Measurements from ENCODE around the genes MAP1B and BTF3.

DNA sequence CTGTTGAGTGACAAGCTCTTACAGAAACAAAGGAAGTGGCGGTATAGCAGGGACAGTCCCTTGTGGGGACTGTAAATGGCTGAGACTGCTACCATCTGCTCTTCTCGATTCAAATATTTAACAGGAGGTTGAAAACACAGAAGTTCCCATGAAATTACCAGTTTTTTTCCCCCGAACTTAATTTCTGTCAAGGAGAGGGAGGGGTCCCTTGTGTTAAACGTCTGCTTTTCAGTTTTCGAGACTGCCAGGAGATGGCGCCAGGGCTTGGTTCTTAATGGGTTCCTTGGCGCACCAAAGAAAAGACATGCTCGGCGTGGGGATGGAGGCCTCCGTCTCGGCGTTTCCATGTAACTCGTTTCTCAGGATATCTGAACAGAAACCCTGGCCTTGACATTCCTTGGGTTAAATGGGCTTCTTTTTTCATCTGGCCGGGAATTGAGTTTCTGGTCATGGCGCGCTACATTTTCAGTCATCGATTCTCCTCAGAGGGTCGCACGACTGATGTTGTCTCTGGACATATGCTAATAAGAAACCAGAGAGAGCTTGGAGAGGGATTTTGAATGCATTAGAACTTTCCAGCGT, 63.9 kb downstream of the CARTPT start:
- RRBS = no CpG with 5 or more reads among the region's 20 CpGs

DNA sequence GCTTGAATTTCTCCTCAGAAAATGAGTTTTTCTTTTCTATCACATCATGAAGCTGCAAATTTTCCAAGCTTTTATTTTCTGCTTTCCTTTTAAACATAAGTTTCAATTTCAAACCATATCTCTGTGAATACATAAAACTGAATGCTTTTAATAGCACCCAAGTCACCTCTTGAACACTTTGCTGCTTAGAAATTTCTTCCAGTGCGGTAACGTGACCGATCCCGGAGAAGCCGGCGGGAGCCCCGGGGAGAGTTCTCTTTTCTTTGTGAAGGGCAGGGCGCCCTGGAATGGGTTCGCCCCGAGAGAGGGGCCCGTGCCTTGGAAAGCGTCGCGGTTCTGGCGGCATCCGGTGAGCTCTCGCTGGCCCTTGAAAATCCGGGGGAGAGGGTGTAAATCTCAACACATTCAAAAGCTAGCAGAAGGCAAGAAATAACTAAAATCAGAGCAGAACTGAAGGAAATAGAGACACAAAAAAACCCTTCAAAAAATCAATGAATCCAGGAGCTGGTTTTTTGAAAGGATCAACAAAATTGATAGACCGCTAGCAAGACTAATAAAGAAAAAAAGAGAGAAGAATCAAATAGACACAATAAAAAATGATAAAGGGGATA, 131.7 kb downstream of the CARTPT start:
- RRBS = 48% methylated on average over 5 of the region's 19 CpGs

- RRBS = no CpG with 5 or more reads among the region's 11 CpGs
Measured at GRCh38 chr5:71932453-71933453, 174.5 kb upstream of the MAP1B start.

- RRBS = 3% methylated on average over 15 of the region's 95 CpGs
Measured at GRCh38 chr5:72106729-72107895, at the start of gene MAP1B. TSS of gene MAP1B (plus strand) at chr5:72107475.

DNA sequence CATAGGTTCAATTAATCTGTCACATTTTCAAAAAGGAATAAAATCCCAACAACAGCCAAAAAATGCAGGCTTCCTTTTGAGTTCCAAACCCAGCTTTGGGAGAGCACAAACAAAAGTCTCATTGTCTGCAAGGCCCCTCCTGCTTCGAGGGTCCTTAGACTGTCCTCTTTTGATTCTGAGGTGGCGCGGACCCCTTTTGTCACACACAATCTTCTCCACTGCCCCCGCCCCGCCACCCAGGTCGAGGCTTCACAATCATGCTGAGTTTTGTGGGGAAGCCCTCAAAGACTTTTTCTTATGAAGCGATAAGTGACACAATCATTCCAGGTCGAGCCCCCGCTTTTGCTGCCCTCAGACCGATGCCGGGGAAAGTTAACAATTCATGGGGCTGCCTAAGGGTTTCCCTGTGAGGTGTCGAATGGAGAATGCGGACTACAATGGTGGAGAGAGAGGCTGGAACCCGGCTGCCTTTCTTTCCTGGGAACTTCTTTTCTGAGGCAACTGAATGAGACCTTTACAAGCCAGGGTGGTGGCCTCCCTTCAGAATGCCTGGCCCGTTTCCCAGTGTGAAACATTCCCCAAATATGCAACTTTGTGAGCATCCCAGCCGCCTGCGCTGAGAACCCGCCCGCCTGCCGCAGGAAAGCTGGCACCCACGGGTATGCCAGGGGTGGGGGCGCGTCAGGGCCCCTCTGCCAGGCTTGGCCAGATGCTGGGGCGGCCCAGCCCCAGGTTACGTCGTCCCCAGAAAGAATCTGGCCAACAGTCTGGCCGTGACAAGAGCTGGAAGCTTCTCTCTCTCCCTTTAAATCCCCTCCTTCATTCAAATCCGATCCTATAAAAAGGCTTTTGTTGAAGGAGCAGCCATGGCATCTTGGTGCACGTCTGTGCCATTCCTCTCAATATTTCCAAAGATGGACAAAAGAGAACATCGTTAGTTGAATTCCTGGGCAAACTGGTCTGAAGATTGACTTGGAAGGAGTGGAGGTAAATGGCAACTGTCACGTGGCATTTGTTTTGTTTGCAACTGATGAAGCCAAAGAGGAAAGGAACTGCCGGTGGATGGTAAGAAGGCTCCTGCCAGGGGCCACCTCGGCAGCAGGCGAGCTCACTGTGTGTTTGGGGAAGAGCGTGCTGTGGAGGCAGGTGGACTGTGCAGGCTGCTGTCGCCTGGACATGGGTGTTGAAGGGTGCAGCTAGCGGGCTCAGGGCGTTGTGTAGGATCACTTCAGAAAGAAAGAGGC, 72.1 kb downstream of the MAP1B start:
- RRBS = 8% methylated on average over 3 of the region's 38 CpGs

GRCh38 chr5:72463931-72464322, 43.3 kb downstream of the ZNF366 start:
- RRBS = no CpG with 5 or more reads among the region's 6 CpGs

GRCh38 chr5:72499597-72500344, 7.4 kb downstream of the ZNF366 start:
- RRBS = no CpG with 5 or more reads among the region's 17 CpGs

DNA sequence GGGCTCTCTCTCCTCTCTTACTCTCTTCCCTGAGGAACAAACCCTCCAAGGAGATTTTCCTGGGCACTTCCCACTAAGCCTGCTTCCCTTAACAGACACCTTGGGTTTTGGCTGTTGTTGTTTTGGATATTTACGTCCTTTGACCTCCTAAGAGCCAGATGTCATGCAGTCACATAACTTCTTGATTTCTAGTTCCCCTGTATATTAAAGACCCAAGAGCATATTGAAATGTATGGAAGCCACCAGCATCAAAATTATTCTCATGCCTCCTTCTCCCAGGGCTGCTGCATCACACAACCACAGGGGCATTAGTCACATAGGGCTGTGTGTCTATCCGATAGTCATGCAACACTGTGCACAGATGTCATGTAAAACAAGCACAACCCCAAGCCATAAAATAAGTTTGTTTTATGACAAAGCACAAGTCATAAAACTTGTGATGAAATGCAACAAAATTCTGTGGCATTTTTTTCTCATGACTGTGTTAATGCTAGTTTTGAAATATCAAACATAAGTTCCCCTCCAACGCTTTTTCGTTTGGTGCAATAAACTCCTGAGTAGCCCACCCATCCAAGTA, 93.1 kb upstream of the ZNF366 start:
- RRBS = no CpG with 5 or more reads among the region's 4 CpGs

- RRBS = no CpG with 5 or more reads among the region's 5 CpGs
Measured at GRCh38 chr5:72883759-72884069, 67.3 kb downstream of the TNPO1 start.

GRCh38 chr5:72910655-72911489, 45.0 kb upstream of the FCHO2 start:
- RRBS = no CpG with 5 or more reads among the region's 3 CpGs

GRCh38 chr5:73007729-73008630, 52.1 kb downstream of the FCHO2 start:
- RRBS = no CpG with 5 or more reads among the region's 6 CpGs

DNA sequence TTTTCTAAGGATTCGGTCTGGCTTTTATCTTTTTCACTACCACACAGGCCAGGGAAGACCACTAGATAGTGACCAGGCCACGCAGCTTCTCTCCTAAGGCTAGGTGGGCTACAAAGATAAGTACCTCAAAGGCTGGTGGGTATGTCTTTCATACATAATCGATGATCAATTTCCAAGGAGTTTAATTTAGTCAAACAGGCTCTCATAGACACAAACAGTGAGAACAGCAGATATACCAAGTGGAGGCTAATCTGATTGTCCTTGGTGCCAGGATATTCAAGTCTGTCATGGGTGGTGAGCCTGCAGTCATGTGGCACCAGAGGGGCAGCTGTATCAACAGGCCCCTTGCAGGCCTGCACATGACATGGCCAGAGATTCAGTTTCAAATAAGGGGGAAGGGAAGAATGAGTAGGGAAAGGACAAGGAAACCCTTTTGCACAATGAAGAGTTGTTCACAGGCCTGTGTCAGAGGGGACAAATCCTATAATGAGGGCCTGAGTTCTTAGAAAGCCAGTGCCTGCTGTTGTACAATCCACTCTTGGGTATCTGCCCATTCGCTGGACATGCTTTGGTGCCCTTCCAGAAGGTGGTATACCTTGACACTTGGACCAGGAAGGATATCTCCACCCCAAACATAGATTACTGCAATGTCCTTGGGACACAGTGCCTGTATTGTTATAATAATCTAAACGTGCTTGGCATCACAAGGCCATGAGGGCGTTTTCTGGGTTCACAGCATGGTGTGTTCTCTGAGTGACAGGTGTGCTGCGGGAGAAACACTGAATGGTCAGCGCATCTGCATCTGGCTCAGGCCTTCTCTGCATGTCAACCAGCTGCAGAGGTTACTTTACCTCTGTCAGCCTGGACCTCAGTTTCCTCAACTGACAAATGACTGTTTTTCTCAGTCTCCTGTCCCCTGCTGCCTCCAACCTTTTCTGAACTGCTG, 2.0 kb upstream of the TMEM171 start:
- RRBS = no CpG with 5 or more reads among the region's 8 CpGs

- RRBS = no CpG with 5 or more reads among the region's 4 CpGs
Measured at GRCh38 chr5:73126425-73126920, 6.1 kb downstream of the TMEM171 start.

- RRBS = no CpG with 5 or more reads among the region's 8 CpGs
Measured at GRCh38 chr5:73129878-73130429, 9.6 kb downstream of the TMEM171 start.

- RRBS = no CpG with 5 or more reads among the region's 35 CpGs
Measured at GRCh38 chr5:73311279-73312205, 137.0 kb downstream of the FOXD1 start.

- RRBS = no CpG with 5 or more reads among the region's 42 CpGs
Measured at GRCh38 chr5:73498000-73498617, at the start of gene BTF3. TSS of gene BTF3 (plus strand) at chr5:73498442.

DNA sequence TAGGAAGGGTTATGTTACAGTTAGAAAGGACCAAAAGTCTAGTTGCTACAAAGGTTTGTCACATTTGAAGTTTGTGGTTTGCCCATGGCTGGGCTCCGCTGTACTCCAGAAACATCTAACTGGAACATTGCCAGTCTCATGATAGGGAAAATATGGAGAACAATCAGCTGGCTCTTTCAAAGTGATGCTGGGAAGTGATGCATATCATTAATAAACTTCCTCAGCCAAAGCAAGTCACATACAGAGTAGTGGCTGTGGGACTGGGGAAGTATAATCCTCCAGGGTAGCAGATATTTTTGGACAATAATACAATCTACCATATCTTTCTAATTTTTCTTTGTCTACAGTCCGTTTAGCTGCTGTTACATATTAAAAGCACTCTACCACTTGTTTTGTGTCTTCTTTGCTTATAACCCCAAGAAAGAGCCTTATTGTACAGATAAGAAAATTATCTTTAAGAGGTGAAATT, 8.9 kb downstream of the BTF3 start:
- RRBS = no CpG with 5 or more reads among the region's 2 CpGs

DNA sequence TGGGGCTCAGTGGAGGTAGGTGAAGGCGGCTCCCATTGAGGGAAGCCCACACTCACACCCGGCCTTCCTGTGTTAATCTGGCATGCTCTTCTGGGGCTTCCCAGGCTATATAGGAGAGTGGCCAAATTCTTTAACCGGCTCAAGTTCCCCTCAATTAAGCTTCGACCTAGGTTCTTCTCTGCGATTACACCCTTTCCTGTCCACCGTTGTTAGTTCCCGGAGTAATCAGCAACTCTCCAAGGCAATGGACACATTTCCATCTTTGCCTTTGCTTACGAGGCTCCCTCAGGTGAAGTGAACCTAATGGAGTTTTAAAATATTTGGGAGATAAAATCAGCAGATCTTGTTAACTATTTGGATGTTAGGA, 338 bp downstream of the UTP15 start:
- RRBS = 5% methylated on average over 5 of the region's 8 CpGs

- RRBS = no CpG with 5 or more reads among the region's 11 CpGs
Measured at GRCh38 chr5:74102852-74103643, 477.1 kb downstream of the ARHGEF28 start.

GRCh38 chr5:74143649-74144228, 496.8 kb downstream of the ENC1 start:
- RRBS = no CpG with 5 or more reads among the region's 16 CpGs